Measurements from ENCODE around the genes TMEM272, NEK3, HNRNPA1L2 and SUGT1.

DNA sequence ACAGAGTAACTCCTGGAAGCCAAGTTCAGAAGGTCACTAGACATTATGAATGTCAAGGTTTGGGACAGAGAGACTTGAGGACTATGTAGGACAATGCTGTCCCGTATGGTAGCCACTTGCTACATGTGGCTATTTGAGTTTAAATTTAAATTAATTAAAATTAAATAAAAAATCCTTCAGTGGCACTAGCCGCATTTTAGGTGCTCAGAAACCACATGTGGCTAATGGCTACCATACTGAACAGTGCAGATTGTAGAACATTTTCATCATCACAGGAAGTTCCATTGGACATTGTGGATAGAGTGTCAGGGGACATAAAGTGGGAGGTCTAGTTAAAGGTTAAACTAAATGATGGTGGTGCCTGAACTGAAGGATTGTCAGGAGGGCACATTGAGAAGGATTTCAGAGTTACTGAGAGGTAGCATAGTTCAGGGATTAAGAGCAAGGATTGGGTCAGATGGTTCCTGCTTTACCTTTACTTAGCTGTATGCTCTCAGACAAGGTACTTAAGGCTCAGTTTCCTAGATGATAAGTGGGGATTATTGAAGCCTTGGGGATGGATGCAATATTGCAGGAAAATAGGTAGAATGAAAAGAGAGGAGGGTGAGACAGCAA is 20.3 kb downstream of the WDFY2 start:
- PRO-cap: no peak
- RAMPAGE, long total RNA: no peak
- RRBS: no CpG with 5 or more reads among the region's 2 CpGs

GRCh38 chr13:51739524-51739956 is 64.4 kb downstream of the DHRS12 start:
- PRO-cap: no peak
- RAMPAGE, long total RNA: no peak
- RRBS: no CpG with 5 or more reads among the region's 5 CpGs

GRCh38 chr13:51844897-51845430 is at the start of gene TMEM272:
Gene TMEM272, minus strand, starts transcription at chr13:51845177.
- PRO-cap: no peak
- RAMPAGE, long total RNA: no peak
- RRBS: no CpG with 5 or more reads among the region's 16 CpGs

DNA sequence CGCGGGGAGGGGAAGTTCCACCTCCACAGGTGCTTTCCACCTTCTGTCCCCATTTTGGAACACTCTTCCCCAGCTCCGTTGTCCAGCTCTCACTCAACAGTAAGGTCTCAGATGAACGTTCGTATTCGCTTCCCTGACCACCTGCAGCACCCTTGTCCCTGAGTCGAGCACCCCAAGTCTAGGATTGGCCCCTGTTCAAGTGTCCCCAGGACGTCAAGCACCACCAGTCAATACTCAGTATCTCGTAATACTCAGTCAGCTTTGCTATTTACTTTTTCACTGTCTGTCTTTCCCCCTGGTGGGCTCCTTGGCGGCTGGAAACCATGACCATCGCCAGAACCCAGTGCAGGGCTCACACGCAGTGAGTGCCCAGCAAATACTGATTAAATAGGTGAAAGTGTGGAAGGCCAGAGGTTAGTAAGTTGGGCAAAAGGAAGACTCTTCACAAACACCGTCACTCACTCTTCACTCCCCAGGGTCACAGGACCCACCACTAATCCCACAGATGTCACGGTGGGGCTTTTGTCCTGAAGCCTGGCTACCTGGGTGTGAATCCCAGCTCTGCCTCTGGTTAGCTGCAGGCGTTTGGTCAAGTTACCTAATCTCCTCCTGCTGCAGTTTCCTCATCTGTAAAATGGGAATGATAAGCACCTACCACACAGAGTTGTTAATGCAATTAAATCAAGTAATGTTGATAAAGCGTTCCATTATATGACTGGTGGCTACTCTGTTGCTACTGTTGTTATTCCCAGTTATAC is 65.7 kb downstream of the ATP7B start:
- PRO-cap: no peak
- RAMPAGE, long total RNA: no peak
- RRBS: no CpG with 5 or more reads among the region's 16 CpGs

DNA sequence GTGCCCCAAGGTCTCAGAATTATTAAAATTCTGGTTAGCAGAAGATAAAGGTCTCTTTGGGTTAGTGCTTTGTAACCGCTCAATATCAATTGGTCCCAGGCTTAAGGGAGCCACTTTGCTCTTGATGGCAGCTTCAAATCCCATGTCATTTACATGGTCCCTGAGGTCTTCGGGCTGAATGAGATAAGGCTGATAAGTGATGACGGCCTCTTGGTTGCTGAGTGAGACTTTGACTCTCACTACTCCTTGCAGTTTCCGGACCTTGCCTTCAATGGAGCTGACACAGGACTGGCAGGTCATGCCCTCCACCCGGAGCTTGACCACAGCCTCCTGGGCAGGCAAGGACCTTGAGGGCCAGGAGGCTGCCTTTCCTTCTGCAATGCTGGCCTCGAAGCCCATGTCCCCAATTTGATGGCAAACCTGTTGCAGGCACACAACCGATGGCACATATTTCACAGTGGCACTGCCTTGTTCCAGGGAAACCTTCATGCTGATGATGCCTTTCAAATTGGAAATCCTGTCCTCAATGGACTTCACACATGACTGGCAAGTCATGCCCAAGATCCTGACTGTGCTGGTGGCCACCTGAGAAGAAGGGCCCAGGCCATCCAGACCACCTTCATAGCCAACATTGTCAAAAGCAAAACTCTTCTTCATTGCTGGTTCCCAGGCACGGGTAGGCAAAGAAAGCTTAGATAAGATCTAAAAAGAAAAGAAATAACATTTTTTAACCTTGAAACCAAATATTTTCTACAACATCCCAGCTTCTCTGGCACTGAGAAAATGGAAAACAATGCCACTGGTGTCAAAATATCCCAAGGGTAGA is 36.6 kb downstream of the ATP7B start:
- PRO-cap: no peak
- RAMPAGE, long total RNA: no peak
- RRBS: 94% methylated on average over 2 of the region's 8 CpGs

DNA sequence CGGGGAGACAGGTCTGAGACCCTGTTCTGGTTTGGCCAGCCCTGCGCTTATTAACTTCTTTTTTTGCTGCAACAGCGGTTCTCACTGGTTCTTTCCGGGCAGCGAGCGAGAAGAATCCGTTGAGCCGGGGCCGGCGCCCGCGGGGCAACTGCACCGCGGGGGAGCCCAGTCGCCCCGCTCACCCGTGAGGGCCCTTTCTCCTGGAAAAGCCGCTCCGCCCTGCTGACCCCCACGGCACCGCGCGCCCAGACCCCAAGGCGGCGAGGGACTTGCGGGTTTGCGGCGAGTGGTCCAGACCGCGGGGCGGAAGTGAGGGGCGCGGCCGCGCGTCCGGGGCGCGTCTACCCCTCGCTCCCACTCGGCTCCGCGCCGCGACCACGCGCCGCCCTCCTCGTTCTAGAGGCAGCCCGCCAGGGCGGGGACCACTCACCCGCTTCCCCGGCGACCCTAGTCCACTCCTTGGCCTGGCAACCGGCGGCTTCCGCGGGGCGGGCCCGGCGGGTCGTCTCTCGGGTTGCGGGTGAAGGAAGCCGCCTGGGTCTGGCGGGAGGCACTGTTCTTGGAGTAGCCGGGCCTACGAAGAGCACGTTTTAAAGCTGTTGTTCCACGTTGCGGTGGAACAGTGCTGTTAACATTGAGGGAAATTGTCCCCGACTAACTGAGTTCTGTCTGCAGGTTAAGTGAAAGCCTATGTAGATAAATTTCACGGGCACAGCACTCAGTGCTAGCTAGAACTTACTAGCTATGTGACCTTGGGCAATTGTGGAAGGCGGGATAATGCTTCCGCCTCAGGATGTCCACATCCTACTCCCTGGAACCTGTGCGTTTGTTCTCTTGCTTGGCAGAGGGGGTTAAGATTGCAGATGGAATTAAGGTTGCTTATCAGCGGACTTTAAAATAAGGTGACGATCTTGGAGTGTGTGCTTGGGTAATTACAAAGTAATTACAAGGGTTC is at the start of gene NEK3:
TSS of gene NEK3 (minus strand) at position 485 of the 955 bp plus-strand sequence.
- PRO-cap: unidirectional peak, minus-strand start at position 485 of the sequence
- RAMPAGE, long total RNA: no peak
- RRBS: 1% methylated on average over 17 of the region's 78 CpGs

GRCh38 chr13:52275558-52275864 is 116.1 kb upstream of the NEK3 start:
- PRO-cap: no peak
- RAMPAGE, long total RNA: no peak
- RRBS: no CpG with 5 or more reads among the region's 8 CpGs

DNA sequence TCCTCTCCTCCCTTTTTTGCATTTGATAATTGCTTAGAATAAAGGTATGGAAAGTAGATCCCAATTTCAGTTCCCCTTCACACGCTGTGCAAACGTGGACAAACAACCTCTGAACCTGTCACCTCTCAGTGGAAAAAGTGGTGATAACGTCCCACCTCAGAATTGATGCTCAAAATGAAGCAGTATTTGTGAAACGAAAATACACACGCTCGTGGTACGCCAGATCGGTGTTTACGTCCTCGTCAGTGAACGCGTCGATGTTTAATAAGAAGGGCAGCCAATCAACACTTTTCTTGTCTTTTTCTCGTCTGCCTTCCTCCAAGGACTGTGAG is 446 bp upstream of the CKAP2 start:
- PRO-cap: no peak
- RAMPAGE, long total RNA: no peak
- RRBS: no CpG with 5 or more reads among the region's 14 CpGs

GRCh38 chr13:52642316-52642688 is at the start of gene HNRNPA1L2:
Gene HNRNPA1L2, plus strand, starts transcription at chr13:52642431.
- PRO-cap: unidirectional peak, plus-strand start at chr13:52642433
- RAMPAGE, long total RNA: no peak
- RRBS: no CpG with 5 or more reads among the region's 9 CpGs

GRCh38 chr13:52652514-52653389 is at the start of gene SUGT1:
Gene SUGT1, plus strand, starts transcription at chr13:52652836.
- PRO-cap: bidirectional peak, plus-strand start at chr13:52652910, minus-strand start at chr13:52652281
- RAMPAGE, long total RNA: no peak
- RRBS: 0% methylated on average over 5 of the region's 57 CpGs

- PRO-cap: no peak
- RAMPAGE, long total RNA: no peak
- RRBS: no CpG with 5 or more reads among the region's 3 CpGs
Measured at GRCh38 chr13:57075531-57076107, 65.1 kb upstream of the PRR20A start.

DNA sequence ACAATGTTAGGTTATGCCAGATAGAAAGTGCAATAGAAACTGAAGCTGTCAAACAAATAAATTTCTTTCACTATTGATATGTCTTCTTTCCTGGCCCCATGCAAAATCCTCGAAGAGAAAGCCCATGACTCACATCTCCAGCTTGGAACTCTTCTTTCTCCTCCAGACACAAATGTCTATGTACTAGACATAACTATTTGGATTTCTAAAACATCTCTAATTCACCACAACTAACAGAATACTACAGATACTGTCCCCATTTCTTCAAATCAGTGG is 670.1 kb downstream of the PCDH17 start:
- PRO-cap: no peak
- RAMPAGE, long total RNA: no peak
- RRBS: no CpG with 5 or more reads among the region's 1 CpG

DNA sequence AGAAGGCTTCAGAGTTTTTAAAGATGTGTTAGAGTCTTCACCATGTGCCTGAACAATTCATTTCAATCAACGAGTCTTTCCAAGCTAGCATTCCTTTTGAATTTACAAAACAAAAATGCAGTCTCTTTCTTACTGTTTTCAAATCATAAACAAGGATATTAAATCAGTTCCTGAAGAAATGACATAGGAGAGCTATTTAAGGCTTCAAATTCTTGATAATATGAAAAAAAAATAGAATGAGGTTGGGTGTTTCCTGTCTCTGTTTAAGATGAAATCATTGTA is 821.5 kb downstream of the DIAPH3 start:
- PRO-cap: no peak
- RAMPAGE, long total RNA: no peak
- RRBS: no CpG with 5 or more reads among the region's 1 CpG

GRCh38 chr13:59497590-59498234 is 666.0 kb downstream of the DIAPH3 start:
- PRO-cap: no peak
- RAMPAGE, long total RNA: no peak
- RRBS: no CpG with 5 or more reads among the region's 3 CpGs

GRCh38 chr13:59664576-59665356 is 499.0 kb downstream of the DIAPH3 start:
- PRO-cap: no peak
- RAMPAGE, long total RNA: no peak
- RRBS: no CpG with 5 or more reads among the region's 9 CpGs

DNA sequence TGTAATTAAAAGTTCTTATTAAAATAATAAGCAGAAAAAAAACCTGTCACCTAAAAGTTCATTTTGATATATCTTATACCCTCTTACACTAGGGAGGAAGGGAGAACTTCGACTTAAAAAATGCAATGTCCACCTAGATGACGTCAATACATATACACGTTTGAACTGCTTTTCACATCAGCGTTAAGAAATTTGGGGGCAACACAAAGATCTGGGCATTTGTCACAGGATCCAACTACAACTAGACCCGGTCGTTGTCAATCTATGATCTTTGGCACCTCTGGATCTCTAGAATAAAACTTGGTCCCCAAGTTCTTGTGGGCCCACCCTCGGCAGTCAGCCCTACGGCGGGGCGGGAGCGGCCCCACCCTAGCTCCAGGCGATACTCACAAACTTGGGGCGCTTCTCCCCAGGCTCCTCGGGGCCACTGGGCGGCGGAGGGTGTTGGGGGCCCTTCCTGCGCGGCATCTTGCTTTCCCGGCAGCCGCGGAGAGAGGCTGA is 481 bp downstream of the DIAPH3 start:
- PRO-cap: no peak
- RAMPAGE, long total RNA: no peak
- RRBS: 2% methylated on average over 3 of the region's 21 CpGs

- PRO-cap: no peak
- RAMPAGE, long total RNA: no peak
- RRBS: no CpG with 5 or more reads among the region's 2 CpGs
Measured at GRCh38 chr13:60165886-60166085, 2.1 kb upstream of the DIAPH3 start.

- PRO-cap: no peak
- RAMPAGE, long total RNA: no peak
- RRBS: no CpG with 5 or more reads among the region's 2 CpGs
Measured at GRCh38 chr13:60572316-60572729, 175.3 kb downstream of the TDRD3 start.

- PRO-cap: no peak
- RAMPAGE, long total RNA: no peak
- RRBS: no CpG with 5 or more reads among the region's 6 CpGs
Measured at GRCh38 chr13:65940883-65941401, 1289.2 kb downstream of the PCDH9 start.

- PRO-cap: no peak
- RAMPAGE, long total RNA: no peak
- RRBS: no CpG with 5 or more reads among the region's 2 CpGs
Measured at GRCh38 chr13:66798648-66798936, 431.5 kb downstream of the PCDH9 start.

Measured in lung (tissue), 4 donors.